M059J (cell line): ENCODE results near the gene KLF4.

DNA sequence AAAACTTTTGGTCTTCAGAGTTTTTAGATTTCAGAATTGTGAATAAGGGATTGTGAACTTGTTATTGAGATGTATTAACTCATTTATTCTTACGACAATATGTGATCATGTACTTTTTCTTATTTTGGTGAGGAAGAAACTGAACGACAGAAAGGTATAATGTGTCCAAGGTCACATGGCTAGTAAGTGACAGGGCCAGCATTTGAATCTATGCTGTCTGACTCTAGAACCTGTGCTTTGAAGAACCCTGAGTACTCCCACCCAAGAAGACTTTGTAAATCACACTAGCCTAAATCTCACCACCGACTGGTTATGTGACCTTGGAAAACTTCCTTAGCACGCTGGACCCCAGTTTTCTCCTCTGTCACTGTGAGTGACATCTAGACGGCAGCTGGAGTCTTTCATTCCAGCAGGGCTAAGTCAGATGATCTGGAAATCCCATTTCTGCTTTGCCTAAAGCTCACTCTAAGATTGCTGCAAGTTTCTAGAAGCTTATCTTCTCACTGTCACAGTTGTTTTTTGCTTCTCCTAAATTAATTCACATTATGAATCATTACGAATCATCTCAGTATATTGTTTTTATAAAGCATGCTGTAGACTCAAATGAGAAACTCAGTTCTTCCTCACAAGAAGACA is 17.1 kb downstream of the ALDOB start:
- RAMPAGE, long total RNA: no peak

DNA sequence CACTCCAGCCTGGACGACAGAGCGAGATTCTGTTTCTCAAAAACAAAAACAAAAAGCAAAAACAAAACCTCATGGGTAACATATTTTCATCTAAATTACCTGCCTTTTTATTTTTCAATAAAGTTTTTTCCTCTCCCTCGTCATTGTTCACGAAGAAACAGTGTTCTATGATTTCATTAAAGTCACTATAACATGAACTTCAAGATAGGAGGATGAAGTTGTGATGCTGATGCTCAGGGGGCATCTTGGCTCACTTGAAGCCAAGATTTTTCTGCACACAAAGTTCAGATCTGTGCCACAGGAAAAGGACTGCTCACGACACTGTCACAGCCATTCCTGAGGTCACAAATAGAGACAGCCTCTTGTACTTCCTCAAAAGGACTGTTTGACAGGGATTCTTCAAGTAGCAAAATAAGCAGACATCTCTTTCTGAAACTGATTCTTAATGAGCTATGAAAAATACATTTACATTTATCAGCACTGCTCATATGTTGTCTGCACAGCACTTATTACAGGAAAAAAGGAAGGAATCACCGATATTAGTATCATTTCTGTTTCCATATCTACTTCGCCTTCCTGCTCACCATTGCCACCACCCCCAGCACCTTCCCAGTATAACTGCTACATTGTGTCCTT is 16.2 kb downstream of the NIPSNAP3B start:
- RAMPAGE, long total RNA: no peak

DNA sequence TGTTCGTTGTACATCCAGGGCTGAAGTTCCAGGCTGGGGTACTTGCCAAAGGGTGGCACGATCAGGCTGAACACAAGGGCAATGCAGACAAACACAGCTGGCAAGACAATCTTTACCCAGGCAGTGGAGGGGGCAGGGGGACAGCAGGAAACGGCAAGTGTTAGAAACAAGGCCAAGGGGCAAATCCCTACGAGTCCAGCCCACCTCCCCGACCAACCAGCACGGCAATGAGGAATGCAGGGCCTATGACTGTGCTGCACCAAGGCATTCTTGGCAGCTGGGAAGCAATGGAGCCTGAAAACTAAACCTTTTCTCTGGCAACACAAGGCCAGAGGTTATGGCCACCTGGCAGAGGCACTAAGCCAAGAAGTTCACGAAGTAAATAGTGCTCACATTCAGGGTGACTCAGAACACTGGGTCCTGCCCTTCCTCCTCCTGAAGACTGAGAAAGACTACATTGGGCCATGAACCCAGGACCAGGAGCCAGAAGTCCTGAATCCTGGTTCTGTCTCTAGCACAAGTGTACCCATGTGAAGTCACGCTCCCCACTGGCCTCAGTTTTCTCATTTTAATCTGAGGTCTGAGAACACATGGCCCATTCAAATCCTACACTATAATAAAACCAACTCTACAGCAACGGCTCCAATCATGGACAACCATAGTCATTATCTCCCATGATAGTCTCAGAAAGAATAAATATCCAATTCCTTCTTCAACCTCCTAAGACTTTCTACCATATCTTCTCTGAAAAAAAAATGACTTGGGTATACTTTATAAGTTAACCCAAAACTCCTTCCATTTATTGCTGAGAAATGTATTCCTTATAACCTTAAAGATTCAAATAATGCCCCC is 47.1 kb downstream of the NIPSNAP3B start:
- RAMPAGE, long total RNA: no peak

- RAMPAGE, long total RNA: no peak
Observed at GRCh38 chr9:104918496-104919479, 9.2 kb downstream of the ABCA1 start.

DNA sequence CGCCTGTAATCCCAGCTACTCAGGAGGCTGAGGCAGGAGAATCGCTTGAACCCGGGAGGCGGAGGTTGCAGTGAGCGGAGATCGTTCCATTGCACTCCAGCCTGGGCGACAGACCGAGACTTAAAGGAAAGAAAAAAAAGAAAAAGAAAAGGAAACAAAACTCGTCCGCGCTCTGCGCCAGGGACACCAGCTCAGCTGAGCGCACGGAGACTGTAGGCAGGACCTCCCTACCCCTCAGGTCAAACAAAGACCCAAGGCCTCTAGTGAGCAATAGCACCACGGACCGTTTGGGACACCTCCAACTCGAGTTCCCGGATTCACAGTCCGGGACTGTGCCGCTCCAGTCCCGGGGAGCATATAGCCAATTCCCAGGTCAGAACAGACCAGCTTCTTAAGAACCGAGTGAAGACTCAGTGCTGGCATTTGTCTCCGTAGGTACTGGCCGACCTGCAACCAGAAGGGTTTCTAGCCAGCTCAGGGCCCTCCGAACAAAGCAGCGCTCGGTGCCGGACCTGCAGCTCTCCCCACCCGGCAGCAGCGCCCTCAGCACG is 798 bp downstream of the ABCA1 start:
- RAMPAGE, long total RNA: no peak

DNA sequence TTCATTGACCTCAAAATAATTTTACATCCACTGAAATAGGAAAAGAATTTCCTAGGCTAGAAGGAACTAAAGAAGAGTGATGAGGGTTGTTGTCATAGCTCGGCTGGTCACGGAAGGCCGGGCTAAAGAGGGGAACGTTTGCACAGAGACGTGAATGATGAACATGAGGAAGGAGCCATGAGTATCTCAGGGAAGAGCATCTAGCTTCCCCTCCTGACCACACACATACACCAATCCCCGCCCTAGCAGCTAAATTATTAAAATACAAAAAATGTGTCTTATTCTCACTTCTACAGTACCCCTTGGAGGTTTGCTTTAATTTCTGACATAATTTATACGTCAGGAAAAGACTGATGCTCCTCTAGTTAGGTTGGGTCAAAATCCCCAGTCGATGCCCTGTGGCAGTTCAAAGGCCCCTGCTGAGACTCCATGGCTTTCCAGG is 124.5 kb upstream of the ABCA1 start:
- RAMPAGE, long total RNA: no peak

- RAMPAGE, long total RNA: no peak
Observed at GRCh38 chr9:105191553-105192269, 52.7 kb upstream of the SLC44A1 start.

GRCh38 chr9:105581838-105582417 is 24.0 kb downstream of the FKTN start:
- RAMPAGE, long total RNA: no peak

- RAMPAGE, long total RNA: no peak
Observed at GRCh38 chr9:106450619-106451090, 412.3 kb upstream of the ZNF462 start.

GRCh38 chr9:106862421-106862593 is 659 bp upstream of the ZNF462 start:
- RAMPAGE, long total RNA: no peak

DNA sequence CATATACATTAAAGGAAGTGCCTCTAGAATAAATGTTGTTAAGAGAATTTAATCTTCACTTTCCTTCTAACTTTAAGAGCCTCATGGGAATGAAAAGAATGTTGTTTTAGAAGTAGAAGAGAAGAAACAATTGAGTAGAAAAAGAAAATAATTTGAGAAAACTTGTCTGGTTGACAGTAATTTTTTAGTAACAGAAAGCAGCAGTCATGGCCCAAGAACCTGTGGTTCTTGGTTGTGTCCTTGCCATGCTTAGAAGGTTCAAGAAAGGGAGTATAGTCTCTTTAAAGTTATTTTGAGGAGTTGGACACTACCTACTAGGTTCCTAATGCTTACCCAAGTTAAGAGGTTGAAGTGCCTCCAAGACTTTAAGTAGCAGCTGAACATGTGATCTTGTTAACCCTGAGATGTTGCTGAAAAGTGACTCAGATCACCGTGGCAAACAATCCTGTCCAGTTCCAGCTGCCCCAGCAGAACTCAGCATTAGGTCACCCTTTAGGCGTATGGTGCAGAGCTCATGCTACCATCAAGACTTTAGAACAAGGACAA is 22.3 kb downstream of the ZNF462 start:
- RAMPAGE, long total RNA: no peak

DNA sequence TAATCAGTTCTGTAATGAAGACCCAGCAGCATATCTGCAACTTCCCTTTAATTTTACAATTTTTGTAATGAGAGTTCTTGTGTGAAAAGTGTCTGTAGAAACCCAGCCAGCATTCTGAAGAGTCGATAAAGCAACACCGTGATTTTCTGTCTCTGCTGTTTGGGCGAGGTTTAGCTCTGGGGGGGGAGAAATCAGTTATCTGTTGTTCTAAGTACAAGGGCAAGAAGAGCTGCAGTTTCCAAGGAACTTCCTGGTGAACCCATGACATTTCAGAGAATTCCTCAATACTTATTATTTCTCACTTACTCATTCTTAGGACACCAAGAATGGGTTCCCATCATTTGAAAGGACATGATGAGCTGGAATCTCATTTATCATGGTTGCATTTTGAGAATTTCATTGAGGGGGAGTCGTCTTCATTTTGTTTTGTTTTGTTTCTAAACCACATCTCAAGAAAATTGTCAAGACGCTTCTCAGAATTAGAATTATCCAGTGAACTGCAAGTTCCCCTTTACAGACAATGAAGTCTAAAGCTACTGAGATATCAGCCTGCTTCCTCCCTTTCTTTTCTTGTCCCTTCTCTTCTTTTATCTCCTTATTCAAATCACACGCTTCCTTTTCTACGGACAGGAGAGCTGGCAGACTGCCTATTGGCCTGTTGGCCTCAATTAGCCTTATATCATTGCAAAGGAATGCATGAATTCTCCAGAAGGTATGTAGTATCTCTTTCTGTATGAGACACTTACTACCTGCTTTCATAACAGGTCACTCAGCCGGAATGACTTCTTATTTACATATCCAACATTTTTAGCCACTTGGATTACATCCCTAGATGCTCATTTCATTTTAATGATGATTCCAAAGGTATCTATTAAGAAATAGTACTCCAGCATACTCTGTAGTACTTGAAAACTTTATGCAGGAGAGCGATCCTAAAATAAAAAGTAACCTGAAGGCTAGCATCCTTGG is 53.7 kb downstream of the ZNF462 start:
- RAMPAGE, long total RNA: no peak

DNA sequence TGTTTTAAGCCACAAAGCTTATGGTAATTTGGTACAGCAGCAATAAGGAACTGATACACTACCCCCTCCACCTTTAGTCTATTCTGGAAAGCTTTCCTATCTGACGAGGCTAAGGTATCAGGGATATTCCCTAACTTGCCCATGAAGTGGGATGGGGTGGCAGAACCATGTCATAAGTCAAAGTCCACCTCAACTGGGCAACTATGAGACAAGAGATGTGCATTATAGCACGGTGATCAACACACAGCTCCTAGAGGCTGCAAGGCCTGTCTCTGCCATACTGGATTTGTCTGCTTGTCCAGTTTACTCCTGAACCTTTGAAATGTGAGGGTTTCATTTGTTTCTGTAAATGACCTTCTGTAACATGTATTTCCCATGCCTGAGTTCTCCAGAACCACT is 146.7 kb upstream of the RAD23B start:
- RAMPAGE, long total RNA: no peak

GRCh38 chr9:107176829-107177196 is 106.3 kb upstream of the RAD23B start:
- RAMPAGE, long total RNA: no peak

DNA sequence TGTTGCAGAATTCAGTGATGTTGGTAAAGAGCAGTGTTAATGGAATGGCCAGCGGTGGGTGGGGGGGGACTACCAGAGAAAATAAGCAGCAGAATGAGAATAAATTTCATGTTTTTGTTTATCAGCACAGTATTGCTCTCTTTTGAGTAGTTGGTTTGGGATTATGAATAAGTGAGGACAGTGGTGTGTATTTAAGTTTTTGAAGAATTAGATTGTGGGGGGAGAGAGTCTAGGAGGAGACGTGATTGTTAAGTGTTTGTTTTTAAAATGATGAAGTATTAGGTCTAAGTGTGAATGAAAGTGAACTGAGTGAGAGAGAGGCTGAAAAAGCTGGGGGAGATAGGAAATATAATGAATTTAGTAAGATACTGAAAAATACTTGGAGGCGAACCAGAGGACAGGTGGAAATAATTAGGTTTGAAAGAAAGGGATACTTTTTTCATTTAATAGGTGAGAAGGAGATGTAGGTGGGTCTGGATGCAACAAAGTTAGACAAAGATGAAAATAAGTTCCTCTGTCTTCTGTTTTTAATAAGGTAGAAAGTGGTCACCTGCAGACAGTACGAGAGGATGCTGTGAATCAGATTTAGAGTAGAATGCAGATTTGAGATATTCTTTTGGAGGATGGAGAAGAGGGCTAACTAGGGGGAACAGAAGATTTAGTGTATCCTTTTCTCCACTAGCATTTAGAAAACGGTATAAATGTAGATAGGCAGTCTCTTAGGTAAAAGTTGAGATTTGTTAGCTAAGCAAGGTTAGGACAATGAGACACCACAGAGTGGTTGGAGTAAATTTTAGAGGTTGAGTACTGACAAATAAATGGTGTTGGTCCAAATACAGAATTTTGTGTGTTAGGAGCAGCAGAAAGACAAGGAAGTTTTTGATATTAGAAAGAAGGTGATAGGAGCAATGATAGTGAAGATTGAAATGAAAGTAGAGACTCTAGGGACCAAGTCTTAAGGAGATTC is 12.2 kb downstream of the RAD23B start:
- RAMPAGE, long total RNA: no peak

DNA sequence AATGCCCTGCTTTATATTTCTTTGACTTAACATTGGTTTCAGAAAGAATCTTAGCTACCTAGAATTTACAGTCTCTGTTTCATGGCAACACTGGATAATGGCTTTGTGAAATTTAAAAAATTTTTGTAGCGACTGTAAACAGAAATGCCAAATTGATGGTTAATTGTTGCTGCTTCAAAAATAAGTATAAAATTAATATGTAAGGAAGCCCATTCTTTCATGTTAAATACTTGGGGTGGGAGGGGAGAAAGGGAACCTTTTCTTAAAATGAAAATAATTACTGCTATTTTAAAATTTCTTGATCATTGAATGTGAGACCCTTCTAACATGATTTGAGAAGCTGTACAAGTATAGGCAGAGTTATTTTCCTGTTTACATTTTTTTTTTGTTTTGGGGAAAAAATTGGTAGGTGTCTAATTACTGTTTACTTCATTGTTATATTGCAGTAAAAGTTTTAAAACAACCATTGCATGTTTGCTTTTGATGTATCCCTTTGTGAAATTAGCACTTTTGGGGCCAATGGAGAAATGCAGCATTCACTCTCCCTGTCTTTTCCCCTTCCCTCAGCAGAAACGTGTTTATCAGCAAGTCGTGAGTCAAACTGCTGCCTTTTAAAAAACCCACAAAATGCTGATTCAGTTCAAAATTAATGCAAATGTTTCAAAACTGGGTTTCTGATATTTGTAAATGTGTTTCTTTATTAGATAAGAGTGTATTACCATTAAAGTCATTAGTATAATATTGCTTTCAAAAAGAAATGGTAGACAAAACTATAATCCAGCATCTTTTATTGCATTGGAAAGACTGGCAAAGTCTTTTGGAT is 47.1 kb downstream of the RAD23B start:
- RAMPAGE, long total RNA: no peak

DNA sequence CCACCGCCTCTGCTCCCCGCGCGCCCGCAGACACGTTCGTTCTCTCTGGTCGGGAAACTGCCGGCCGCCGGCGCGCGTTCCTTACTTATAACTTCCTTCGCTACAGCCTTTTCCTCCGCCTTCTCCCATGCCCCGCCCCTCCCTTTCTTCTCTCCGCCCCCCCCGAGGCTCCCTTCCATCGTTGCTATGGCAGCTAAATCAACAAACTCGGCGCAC is at the start of gene KLF4:
Gene KLF4 (minus strand): TSS at position 62 of the 216 bp plus-strand sequence.
- RAMPAGE, long total RNA: no peak

- RAMPAGE, long total RNA: no peak
Observed at GRCh38 chr9:107504500-107505419, 15.2 kb upstream of the KLF4 start.

GRCh38 chr9:107577078-107577685 is 87.6 kb upstream of the KLF4 start:
- RAMPAGE, long total RNA: no peak

GRCh38 chr9:107676079-107676502 is 186.5 kb upstream of the KLF4 start:
- RAMPAGE, long total RNA: no peak